Transverse colon (tissue), 4 donors: Measurements from ENCODE around the genes ACACB and FOXN4.

- PRO-cap = bidirectional peak, plus-strand start at chr12:108732204, minus-strand start at chr12:108732000
- RAMPAGE, long total RNA, 4 experiments = no peak in any of the 4 experiments
These were observed 806 bp upstream of the CORO1C start for GRCh38 chr12:108732074-108732574.

DNA sequence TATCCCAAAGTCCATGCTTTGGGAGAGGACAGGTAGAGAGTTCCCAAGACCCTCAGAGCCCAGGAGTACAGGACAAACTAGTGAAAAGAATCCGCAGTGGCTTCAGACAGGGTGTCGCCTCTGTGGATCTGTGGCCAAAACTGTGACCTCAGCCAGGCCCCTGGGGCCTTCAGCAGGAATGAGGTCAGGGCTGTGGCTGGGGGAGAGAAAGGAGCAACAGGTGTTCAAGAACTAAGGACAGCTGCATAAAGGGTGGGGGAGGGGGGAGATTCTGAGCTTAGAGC is 40.8 kb upstream of the CORO1C start:
- PRO-cap = unidirectional peak, minus-strand start at position 142 of the sequence
- RAMPAGE, long total RNA, 4 experiments = no peak in any of the 4 experiments

DNA sequence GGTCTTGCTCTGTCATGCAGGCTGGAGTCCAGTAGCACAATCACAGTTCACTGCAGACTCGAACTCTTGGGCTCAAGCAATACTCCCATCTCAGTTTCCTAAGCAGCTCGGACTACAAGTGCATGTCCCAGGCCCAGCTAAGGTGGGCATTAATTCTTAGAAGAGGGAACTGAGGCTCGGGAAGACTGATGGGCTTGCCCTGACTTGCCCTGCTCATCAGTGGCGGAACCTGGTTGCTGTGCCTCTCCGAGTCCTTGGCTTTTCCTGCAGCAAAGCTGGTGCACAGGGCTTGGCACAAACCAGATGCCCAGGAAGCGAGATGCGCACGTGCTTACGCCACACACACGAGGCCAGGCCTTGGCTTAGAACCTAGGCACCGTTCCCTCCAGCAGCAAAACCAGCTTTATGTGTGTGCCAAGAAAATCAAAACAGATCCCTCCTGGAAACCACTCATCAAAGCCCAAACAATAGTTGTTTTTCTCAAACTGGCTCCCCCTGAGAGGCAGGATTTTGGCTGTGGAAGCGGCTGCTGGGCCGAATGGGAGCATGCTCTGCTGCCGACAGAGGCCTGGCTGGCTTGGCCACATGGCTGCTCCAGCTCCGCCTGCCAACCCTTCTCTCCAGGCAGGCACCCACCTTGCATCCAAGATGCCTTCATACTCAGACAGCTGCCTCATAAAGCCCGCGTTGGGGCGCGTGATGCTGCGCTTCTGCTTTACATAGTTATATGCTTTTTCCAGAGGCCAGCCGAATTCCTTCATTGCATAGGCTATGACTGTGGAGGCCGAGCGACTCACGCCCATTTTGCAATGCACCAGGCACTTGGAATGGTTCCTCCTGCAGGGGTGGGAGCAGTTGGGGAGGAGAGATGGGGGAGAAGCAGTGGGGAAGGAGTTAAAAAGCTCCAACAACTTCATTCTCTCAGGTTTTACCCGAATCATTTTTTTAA is 58.7 kb downstream of the SSH1 start:
- PRO-cap = no peak
- RAMPAGE, long total RNA, 4 experiments = no peak in any of the 4 experiments

DNA sequence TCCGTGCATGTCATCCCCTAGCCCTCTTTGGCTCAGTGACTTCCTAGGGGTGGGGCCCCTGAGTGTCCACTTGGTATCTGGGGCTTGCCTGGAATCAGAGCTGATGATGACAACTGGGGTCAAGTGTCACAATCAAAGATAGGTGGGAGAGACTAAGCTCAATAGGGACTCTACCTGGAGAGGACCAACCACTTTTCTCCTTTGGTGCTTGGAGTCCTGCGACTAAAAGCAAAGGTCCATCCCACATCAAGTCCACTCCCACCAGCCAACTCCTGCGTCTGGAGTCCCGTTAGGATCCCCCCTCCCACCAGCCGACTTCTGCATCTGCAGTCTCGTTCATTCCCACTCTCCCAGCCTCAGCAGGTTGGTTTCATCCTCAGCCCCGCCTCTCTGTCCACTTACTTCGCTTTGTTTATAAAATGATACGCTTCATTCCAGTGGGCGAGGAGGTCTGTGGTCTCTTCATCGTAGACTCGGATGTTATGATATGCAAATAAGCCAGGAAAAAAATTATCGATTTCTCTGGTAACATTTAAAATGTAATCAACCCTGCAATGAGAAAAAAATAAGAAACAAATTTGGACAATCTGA is 56.9 kb downstream of the SSH1 start:
- PRO-cap = no peak
- RAMPAGE, long total RNA, 4 experiments = start-site peak on the minus strand in 1 of 4 experiments, centred at position 494 of the sequence, 6 reads per replicate

DNA sequence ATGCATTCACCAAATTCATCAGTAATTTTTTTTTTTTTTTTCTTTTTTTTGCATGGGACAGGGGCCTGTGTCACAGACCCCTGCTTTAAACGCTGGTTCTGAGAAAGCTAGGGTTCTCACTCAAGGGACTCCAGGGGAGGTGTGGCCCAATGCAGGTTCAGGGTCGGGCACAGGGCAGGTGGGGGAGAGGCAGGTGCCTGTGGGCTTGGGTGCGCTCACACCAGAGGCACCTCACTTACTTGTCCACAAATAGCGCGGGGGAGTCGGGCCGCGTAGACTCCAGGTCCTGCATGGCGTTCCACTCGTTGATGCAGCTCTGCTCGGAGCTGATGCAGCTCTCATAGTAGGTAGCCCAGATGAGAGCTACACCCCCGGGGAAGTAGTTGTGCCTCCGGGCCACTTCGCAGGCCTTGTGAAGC is 50.0 kb downstream of the SSH1 start:
- PRO-cap = no peak
- RAMPAGE, long total RNA, 4 experiments = no peak in any of the 4 experiments

DNA sequence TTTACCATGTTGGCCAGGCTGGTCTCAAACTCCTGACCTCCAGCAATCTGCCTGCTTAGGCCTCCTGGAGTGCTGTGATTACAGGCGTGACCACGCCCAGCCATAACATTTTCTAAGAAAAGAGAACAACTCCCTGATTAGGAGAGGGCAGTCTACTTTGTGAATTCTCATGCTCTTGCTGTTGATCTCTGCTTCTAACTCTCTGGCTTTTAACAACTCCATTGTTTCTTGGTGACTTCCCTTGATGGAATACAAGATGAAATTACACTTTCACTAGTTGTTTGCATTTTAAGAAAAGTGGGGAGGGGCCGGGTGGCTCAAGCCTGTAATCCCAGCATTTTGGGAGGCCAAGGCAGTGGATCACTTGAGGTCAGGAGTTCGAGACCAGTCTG is 33.5 kb downstream of the SSH1 start:
- PRO-cap = no peak
- RAMPAGE, long total RNA, 4 experiments = no peak in any of the 4 experiments

DNA sequence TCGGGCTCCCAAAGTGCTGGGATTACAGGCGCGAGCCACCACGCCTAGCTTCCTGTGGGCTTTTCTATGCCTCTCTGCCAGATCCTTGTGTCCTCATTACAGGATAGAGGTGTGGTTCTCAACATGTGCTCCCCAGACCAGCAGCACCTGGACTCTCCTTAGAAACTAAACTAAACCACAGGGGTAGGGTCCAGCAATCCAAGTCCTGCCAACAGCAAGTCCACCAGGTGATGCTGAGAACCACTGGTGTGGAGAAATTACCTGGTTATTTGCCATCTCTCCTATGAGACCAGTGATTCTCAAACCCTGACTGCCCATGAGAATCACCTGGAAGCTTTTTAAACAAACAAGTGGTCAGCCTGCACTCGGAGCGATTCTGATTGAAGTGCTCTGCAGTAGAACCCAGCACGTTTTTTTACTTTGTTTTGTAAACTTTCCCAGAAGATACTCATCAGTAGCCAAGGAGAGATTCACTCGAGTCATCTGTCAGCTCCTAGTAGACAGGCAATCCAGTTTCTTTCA is 1.4 kb downstream of the ALKBH2 start:
- PRO-cap = no peak
- RAMPAGE, long total RNA, 4 experiments = no peak in any of the 4 experiments

GRCh38 chr12:109116151-109116850 is at the start of gene ACACB:
ACACB (plus strand) TSS chr12:109116587.
- PRO-cap = no peak
- RAMPAGE, long total RNA, 4 experiments = no peak in any of the 4 experiments

DNA sequence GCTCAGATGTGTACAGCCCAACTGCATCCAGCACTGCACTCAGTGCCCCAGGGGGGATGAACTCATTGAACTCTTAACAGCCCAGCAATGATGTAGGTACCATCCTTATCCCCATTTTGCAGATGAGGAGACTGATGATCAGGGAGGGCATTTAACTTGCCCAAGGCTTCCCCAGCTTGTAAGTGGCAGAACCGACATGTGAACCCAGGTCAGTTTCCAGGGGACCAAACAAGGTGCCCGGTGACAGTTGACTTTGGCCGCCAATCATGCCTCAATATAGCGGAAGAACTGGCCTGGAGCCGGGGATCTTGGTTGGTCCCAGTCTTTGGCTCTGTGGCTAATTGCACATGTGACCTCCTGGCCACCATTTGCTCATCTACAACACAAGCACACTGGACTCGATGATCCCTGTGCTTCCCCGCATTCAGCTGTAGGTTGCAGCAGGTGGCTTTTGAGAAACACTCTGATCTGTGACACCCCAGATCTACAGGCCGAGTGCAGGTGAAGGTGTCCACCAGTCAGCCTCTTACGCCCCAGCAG is 13.9 kb downstream of the ACACB start:
- PRO-cap = no peak
- RAMPAGE, long total RNA, 4 experiments = no peak in any of the 4 experiments

- PRO-cap = no peak
- RAMPAGE, long total RNA, 4 experiments = no peak in any of the 4 experiments
These were observed 85.0 kb downstream of the ACACB start for GRCh38 chr12:109201167-109201975.

DNA sequence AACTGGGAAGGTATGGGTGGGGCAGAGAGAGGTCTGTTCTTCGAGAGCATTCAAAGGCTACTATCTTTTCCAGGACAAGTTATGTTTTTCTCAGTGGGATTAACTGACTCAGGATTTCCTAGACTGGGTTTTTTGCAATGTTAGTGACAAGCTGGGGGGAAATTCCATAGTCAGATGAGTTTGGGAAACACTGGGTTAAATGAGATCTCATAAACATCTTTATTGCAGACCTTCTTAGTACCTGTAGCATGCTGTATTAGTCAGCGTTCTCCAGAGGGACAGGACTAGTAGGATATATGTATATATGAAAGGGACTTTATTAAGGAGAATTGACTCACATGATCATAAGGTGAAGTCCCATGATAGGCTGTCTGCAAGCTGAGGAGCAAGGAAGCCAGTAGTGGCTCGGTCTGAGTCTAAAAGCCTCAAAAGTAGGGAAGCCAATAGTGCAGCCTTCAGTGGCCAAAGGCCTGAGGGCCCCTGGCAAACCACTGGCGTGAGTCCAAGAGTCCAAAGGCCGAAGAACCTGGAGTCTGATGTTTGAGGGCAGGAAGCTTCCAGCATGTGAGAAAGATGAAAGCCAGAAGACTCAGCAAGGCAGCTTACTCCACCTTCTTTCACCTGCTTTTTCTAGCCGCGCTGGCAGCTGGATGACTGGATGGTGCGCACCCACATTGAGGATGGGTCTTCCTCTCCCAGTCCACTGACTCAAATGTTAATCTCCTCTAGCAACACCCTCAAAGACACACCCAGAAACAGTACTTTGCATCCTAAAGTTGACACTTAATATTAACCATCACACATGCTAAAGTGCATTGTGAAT is 60.9 kb downstream of the FOXN4 start:
- PRO-cap = no peak
- RAMPAGE, long total RNA, 4 experiments = start-site peak on the plus strand in 1 of 4 experiments, centred at position 497 of the sequence, 16 reads per replicate

DNA sequence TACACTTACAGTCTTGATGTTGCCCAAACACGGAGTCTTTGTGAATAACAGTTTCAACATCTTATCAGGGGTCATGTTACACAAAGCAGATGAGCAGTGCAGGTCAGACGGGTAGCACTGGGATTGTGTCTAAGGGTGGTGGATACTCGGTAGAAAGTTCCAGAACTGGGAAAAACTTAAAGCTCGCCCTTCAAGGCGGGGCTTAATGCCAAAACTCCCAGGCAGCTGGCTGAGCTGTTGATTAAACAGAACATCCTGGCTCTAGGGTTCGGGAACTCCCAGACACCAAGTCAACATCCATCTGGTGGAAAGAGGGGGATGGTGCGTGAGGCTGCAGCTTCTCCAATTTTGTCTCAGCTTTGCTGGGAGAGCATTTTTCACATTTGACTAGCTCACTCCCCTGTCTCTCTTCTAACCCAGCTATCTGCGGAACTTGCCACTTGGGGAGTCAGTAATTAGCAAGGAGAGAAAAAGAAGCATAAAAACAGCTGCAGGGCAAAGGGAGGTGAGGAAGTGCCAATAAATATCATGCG is 31.0 kb downstream of the FOXN4 start:
- PRO-cap = no peak
- RAMPAGE, long total RNA, 4 experiments = no peak in any of the 4 experiments

- PRO-cap = no peak
- RAMPAGE, long total RNA, 4 experiments = no peak in any of the 4 experiments
These were observed at the start of gene FOXN4 for GRCh38 chr12:109309166-109310238. FOXN4 (minus strand) TSS chr12:109309284.

DNA sequence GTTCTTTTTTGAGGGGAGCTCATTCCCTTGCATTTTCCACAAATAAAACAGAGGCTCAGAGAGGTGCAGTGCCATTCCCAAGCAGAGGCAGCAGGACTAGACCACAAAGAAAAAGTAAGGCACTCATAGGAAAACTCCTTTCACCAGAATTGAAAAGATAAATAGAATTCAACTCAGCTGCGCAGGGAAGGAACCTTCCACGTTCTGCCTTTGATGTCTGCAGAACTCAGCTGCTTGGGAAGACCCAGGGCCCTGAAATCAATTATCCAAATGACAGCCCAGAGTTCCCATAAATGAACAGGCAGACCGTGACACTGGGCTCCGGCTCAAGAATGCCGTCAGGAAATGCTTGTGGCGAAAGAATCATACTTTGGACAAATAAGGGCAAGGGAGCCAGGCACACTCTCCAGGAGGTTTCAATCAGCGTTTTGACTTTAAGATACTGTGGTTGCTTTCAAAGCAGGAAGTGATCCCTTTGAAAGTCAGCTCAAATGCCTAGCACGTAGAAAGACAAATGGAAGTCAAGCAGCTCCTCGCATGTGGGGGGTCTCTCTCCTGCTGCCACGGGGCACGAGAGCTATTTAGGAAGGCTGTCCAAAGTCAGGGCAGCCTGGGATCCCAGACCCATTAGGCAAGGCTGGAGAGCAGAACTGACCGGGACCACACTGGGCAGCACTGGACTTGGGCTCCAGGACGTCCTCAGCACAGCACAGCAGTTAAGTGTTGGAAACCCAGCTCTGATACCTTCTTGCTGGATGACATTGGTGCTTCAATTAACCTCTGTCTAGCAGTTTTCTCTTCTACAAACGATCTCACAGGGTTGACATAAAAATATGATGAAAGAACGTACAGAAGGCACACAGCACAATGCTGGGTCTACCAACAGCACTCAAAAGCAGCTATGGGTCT is 13.9 kb downstream of the KCTD10 start:
- PRO-cap = bidirectional peak, plus-strand start at position 457 of the sequence, minus-strand start at position 209 of the sequence
- RAMPAGE, long total RNA, 4 experiments = no peak in any of the 4 experiments

GRCh38 chr12:109552151-109552839 is 21.0 kb downstream of the MMAB start:
- PRO-cap = no peak
- RAMPAGE, long total RNA, 4 experiments = no peak in any of the 4 experiments

- PRO-cap = no peak
- RAMPAGE, long total RNA, 4 experiments = no peak in any of the 4 experiments
These were observed 5.9 kb downstream of the MMAB start for GRCh38 chr12:109567355-109567772.

GRCh38 chr12:109831208-109832411 is 1.6 kb downstream of the TRPV4 start:
- PRO-cap = no peak
- RAMPAGE, long total RNA, 4 experiments = no peak in any of the 4 experiments

DNA sequence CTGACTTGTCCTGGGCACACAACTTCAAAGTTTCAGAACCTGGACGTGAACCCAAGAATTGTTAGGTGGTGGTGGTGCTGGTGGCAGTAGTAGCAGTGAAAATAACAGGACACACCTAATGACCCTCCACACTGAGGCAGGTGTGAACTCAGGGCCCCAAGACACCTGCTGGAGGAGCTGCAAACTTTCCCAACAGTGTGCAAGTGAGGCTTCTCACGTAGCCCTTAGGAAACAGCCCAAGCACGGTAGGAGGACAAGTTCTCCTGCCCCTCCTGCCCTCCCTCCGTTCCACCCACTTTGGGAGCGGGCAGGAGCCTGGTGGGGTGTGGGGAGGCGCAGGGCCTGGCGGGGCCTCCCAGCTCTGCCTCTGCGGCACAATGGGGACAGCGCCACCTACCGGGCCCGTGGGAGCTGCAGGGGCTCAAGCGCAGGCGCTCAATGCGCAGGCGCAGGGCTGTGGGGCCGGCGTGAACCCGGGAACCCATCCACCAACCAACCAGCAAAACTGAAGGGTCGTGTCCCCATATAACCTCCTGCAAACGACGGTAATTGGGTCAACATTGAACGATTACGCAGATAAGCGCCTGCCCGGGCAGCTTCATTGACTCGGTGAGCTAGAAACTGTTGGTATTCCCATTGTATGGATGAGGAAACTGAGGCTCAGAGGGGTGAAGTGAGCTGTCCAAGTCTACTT is 12.0 kb upstream of the TRPV4 start:
- PRO-cap = no peak
- RAMPAGE, long total RNA, 4 experiments = no peak in any of the 4 experiments

GRCh38 chr12:109940176-109941147 is 40.4 kb downstream of the TCHP start:
- PRO-cap = unidirectional peak, plus-strand start at chr12:109940787
- RAMPAGE, long total RNA, 4 experiments = start-site peak on the minus strand in 1 of 4 experiments, at chr12:109940936-109941083 at its widest, 12 reads per replicate

- PRO-cap = no peak
- RAMPAGE, long total RNA, 4 experiments = start-site peak on the minus strand in 1 of 4 experiments, at chr12:109948313-109948745 at its widest, 18 reads per replicate
These were observed 47.8 kb downstream of the GIT2 start for GRCh38 chr12:109948022-109949040.